Vein endothelial cell (primary cell): Measurements from ENCODE around the genes LEXM and BSND.

GRCh38 chr1:54805891-54806396, at the start of gene LEXM:
LEXM (plus strand) TSS chr1:54806063.
- CAGE, long polyA plus RNA = no peak

- CAGE, long polyA plus RNA = no peak
These were observed 35.6 kb downstream of the DHCR24 start for GRCh38 chr1:54851152-54852079.

DNA sequence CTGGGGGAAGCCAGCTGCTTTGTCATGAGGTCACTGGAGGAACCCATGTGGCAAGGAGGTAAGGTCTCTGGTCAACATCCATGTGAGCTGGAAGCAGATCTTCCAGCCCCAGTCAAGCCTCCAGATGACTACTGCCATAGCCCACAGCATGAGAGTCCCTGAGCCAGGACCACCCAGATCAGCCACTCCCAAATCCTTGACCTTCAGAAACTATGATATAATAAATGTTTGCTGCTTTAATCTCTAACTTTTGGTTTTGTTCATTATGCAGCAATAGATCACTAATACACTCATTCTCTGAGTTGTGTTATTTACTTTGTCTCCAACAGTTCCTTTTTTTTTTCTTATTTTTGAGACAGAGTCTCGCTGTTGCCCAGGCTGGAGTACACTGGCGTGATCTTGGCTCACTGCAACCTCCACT, 27.8 kb downstream of the DHCR24 start:
- CAGE, long polyA plus RNA = no peak

- CAGE, long polyA plus RNA = no peak
These were observed 18.0 kb downstream of the DHCR24 start for GRCh38 chr1:54869040-54869379.

DNA sequence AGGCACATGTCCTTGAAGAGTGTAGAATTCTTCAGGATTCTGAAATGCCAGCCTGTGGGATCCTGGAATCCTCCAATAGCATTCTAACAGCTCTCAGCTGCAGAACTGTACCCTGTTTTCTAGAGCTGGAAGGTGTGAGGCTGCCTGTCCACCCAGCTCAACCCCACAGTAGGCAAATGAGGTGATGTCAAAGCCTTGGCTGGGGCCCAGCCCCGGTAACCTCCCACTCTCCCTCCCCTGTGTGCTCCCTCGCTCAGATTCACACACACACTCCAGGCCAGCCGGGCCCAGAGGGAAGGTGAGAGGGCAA, at the start of gene BSND:
Gene BSND (plus strand): TSS at position 290 of the 310 bp plus-strand sequence.
- CAGE, long polyA plus RNA = no peak

GRCh38 chr1:56331721-56332768, 247.3 kb downstream of the PLPP3 start:
- CAGE, long polyA plus RNA = no peak

DNA sequence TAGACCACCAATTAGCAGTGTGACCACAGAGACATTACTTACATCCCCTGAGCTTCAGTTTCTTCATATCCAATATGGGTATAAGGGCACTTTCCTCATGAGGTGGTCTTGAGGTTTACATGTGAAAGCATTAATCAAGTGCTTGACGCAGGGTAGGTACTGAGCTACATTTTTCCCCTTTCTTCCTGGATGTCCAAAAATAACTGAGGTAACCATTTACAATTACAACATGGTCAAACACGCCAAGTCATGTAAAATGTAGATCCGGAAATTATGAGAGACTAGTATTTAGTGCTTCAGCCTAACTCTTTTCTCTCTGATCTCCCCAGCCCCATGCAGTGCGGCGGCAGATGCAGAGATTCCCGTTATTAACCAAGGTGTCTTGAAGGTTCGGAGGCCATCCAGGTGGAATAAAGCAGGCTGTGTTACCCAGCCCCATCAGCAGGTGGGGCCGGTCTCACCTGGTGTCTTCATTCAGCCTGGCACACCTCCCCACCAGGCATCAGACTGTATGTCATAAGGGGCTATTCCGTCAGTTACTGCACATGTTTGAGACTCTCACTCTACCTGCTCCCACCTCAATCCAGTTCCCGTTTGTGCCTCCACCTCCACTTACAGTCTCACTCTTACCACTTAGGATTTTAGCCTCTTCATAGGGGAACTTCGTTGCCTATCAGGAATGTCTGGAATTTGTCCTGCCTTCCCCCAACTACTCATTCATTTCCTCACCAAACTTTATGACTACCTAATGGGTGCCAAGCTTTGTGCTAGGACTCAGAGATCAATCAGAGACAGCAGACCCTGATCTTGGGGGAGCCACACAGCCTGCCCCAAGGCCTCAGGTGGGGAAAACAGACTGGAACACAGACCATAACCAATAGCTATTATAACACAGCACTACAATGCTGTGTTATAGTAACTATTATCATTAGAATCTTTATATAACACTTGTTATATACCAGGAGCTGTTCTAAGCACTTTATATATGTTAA, 170.2 kb downstream of the PLPP3 start:
- CAGE, long polyA plus RNA = no peak

DNA sequence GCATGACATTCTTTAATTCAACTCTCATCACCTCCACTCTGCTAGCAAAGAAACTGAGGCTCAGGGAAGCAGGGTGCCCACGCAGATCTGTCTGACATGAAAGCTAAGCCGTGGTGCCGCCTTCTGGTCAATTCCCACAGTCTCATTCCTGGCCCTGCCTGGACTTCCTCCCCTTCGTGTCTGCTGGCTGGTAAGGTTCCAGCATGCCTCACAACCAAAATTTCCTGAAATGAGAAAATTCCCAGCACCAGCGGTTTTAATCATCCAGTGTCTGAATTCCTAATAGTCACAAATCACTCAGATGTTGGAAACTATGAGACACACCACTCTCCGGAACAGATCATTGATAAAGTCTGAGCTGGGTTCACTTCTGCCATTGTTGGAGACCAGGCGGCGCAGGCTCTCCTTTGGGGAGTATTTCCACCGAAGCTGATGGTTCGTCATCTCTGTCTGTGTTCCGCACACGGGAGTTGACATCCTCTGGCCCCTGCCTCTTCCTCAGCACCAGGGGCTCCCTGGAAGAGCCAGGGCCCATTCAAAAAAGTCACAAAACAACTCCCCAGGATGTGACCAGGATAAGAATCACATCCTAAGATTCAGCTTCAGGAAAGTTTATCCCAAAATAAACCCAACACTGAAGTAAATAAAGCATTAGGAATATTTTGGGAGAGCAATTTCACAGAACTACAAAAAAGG, 167.7 kb downstream of the PLPP3 start:
- CAGE, long polyA plus RNA = no peak

GRCh38 chr1:56529246-56529602, 50.1 kb downstream of the PLPP3 start:
- CAGE, long polyA plus RNA = no peak

GRCh38 chr1:56544007-56544485, 35.3 kb downstream of the PLPP3 start:
- CAGE, long polyA plus RNA = no peak

GRCh38 chr1:56562823-56563423, 16.4 kb downstream of the PLPP3 start:
- CAGE, long polyA plus RNA = no peak

DNA sequence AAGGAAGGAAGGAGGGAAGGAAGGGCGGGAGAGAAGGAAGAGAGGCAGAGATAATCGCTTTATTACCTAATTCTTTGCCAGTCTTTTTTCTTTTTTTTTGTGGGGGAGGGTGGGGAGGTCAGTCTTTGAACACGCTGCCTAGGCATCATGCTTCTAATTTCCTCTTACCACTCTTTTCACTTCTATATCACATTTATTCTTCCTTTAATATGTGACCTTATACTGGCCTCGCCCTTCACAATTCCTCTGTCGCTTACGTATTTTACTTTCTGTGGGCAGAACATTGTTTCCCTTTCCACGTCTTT, 1.0 kb upstream of the PRKAA2 start:
- CAGE, long polyA plus RNA = no peak

- CAGE, long polyA plus RNA = no peak
These were observed 30.6 kb downstream of the FYB2 start for GRCh38 chr1:56788443-56789115.

DNA sequence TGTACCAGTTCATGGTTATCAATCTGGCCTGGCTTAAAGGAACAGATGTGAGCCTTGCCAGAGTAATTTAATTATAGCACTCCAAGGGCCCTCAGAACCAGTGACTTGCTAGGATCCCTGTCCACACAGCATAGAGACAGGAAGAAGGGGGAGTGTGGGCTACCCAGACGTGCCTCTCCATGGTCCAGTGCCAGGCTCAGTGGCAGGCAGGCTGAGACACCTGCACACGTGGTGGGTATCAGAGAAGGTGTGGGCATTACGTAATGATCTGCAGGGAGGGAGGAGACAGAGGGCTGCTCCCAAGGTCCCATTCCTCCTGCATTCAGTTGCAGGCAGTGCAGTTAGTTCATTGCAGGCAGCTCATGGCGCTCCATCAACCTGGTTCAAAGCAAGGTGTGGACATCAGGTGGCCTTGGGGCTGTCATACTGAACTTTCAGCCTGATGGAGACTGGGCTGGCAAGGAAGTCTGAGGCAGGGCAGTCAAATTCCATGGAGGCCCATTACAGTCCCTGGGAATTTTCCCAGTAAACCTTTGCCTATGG, 49.8 kb downstream of the C8B start:
- CAGE, long polyA plus RNA = no peak

- CAGE, long polyA plus RNA = no peak
These were observed 1.2 kb downstream of the C8B start for GRCh38 chr1:56964291-56965410.

DNA sequence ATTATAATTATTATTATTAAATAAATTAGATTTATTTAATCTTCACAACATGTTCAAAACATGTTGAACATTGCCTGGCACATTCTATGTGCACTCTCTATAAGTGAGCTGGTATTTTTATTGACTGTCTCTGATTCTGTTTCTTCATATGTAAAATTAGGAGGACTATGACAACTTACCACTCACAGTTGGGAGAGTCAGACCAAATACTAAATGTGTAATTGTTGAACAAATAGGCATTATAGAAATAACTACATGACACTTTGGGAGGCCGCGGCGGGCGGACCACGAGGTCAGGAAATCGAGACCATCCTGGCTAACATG, 951 bp upstream of the C8B start:
- CAGE, long polyA plus RNA = no peak

DNA sequence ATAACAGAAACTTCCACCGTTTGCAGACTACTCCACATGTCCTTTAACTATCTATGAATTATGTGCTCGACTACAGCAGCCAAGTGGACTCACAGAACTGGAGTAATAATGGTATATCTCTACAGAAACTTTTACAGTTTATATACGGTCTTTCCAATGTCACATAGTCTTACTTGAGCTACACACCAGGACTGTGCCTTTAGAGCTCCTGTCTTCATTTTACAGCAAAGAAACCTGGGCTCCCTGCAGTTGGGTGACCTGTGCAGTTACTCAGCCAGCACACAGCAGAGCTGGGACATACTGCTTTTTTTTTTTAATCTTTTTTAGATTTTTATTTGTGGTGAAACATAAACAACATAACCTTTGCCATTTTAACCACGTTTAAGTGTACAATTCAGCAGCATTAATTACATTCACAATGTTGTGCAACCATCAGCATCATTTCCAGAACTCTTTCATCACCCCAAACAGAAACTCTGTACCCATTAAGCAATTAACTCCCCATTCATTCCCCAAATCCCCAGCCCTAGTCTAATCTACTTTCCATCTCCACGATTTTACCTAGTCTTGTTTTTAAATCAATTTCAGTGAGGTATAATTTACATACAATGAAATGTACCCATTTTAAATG, 37.5 kb upstream of the C8B start:
- CAGE, long polyA plus RNA = no peak

DNA sequence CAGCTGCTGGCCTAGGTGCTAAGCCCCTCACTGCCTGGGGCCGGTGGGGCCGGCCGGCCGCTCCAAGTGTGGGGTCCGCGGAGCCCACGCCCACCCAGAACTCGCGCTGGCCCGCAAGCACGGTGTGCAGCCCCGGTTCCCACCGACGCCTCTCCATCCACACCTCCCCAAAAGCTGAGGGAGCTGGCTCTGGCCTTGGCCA, 80.3 kb downstream of the DAB1 start:
- CAGE, long polyA plus RNA = no peak

- CAGE, long polyA plus RNA = no peak
These were observed 289.9 kb downstream of the OMA1 start for GRCh38 chr1:58256563-58257058.

DNA sequence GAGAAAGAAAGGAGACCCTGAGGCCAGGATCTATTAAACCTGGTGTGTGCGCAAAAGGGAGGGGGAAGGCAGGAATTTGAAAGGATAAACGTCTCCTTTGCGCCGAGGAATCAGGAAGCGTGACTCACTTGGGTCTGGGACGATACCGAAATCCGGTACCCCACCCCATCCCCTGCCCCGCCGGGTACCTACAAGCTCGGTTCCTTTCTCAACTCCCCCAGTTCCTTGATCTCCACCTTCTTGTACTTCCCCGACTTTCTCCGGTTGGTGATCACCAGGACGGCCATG, 1.1 kb downstream of the TACSTD2 start:
- CAGE, long polyA plus RNA = no peak